Mesenchymal stem cell of the bone marrow (primary cell): ENCODE results near the gene SLC25A33.

GRCh38 chr1:9179619-9180987, 51.2 kb upstream of the GPR157 start:
- CAGE, long polyA plus RNA, result no peak

- CAGE, long polyA plus RNA, result no peak
Observed at GRCh38 chr1:9181819-9182701, 52.5 kb upstream of the H6PD start.

GRCh38 chr1:9182702-9183280, 51.8 kb upstream of the H6PD start:
- CAGE, long polyA plus RNA, result no peak

DNA sequence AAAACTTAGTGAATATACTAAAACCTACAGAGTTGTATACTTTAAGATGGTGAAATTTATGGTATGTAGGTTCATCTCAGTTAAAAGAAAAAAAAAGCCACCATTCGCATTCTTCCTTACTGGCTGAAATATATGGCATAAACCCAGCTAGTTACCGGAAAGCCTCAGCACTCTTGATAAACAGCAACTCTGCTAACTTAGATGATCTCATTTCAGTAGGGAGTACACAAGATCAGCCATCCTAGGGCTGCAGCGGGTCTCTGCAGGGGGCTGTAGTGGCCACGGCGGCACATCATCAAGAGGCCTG, 48.1 kb upstream of the H6PD start:
- CAGE, long polyA plus RNA, result no peak

DNA sequence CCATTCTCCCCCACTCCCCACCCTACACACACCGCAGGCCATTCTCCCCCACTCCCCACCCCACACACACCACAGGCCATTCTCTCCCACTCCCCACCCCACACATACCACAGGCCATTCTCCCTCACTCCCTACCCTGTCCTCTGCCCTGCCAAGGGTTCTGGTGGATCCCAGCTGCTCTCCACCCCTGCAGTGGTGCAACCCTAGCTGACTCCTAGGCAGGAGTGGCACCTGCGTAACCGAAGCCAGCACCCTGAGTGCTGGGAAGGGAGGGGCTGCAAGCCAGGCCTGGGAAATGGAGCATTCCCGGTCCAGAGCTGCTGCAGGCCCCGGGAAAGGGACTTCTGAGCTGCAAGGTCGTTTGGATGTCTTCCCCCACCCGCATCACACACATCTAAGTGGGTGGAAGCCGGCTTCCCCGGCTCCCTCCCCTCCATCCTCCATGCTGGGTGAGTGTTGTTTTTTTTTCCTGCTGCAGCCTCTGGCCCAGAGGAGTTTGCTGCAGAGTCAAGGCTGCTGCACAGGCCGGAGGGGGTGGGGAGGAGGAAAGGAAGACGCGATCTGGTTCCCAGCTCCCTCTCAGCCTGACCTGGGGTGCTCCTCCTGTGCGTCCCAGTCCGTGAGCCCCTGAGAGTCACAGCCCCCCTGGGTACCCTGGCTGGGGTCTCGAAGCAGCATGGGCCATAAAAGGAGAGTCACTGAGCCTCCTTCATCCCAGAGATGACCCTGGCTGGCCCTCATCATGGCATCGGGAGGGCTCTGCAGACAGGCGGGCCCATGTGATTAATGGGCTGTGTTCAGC, 16.1 kb downstream of the H6PD start:
- CAGE, long polyA plus RNA, result no peak

DNA sequence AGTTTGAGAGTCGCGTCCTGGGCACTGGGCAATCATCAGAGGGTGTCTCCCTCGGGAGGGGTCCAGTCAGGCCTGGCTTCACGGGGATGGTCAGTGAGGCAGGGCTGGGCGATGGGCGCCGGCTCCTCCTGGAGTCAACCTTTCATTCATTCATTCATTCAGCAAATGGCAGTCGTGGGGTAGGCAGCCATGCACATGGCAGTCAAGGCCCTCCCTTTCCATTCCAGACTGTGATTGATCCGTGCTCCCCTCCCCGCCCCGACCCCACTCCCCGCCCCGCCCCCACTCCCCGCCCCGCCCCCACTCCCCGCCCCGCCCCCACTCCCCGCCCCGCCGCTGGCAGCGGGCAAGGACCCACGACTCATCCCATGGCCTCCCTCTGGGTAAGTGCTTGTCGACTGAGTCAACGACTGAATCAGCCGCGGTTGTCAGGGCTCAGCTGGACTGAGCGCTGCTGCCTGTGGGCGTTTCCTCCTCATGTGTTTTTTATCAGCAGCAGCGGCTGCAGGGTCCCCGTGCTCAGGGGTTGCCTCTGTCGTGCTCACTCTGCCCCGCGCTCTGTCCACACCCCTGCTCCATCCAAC, 12.5 kb upstream of the SPSB1 start:
- CAGE, long polyA plus RNA, result no peak

- CAGE, long polyA plus RNA, result no peak
Observed at GRCh38 chr1:9294945-9295694, 2.4 kb downstream of the SPSB1 start.

DNA sequence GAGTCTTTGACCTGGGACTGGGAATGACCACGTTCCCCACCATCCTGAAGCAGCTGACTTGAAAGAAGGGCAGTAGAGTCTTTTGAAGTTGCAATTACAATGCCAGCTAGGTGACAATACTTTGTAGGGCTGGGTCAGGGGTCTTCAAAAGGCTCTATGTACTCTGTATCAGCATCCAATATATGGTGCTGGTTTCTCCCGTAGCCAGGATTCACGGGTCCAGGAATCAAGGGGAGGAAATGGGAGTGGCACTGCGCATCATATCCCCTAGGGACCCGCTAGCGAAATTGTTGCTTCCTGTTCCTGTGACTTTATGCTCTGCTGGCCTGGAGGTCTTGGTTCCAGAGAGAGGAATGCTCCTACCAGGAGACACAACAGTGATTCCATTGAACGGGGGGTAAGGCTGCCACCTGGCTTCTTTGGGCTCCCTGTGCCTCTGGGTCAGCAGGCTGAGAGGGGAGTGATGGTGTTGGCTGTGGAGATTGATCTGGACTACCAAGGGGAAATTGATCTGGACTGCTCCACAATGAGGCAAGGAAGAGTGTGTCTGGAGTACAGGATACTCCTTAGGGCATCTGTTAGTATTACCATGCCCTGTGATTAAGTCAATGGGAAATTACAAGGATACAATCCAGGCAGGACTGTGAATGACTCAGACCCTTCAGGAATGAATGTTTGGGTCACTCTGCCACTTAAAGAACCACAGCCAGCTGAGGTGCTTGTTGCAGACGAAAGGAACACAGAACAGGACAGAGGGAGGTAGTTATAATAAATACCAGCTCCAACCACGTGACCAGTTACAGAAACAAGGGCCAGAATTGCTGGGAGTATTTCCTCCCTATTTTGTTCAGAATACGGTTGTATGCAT, 10.2 kb downstream of the SPSB1 start:
- CAGE, long polyA plus RNA, result no peak

GRCh38 chr1:9322495-9323003, 29.9 kb downstream of the SPSB1 start:
- CAGE, long polyA plus RNA, result no peak

GRCh38 chr1:9337599-9338355, 45.1 kb downstream of the SPSB1 start:
- CAGE, long polyA plus RNA, result no peak

DNA sequence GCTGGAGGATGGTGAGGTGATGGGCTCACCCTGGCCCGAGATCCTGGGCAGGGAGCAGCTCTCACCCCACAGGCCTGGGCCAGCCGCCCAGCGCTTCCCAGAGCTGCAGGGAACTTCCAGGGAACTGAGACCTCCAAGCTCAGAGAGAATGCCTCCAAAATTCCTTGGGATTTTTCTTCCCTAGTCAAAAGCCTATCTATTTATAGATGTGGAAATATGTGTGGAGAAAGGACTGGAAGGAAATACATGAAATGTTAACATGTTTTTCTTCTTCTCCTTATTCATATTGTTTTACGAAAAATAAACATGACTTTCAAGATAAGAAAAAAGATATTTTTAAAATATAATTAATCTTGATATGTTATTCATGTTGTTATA, 121.2 kb downstream of the SPSB1 start:
- CAGE, long polyA plus RNA, result no peak

GRCh38 chr1:9442239-9443153, 96.8 kb upstream of the SLC25A33 start:
- CAGE, long polyA plus RNA, result no peak

DNA sequence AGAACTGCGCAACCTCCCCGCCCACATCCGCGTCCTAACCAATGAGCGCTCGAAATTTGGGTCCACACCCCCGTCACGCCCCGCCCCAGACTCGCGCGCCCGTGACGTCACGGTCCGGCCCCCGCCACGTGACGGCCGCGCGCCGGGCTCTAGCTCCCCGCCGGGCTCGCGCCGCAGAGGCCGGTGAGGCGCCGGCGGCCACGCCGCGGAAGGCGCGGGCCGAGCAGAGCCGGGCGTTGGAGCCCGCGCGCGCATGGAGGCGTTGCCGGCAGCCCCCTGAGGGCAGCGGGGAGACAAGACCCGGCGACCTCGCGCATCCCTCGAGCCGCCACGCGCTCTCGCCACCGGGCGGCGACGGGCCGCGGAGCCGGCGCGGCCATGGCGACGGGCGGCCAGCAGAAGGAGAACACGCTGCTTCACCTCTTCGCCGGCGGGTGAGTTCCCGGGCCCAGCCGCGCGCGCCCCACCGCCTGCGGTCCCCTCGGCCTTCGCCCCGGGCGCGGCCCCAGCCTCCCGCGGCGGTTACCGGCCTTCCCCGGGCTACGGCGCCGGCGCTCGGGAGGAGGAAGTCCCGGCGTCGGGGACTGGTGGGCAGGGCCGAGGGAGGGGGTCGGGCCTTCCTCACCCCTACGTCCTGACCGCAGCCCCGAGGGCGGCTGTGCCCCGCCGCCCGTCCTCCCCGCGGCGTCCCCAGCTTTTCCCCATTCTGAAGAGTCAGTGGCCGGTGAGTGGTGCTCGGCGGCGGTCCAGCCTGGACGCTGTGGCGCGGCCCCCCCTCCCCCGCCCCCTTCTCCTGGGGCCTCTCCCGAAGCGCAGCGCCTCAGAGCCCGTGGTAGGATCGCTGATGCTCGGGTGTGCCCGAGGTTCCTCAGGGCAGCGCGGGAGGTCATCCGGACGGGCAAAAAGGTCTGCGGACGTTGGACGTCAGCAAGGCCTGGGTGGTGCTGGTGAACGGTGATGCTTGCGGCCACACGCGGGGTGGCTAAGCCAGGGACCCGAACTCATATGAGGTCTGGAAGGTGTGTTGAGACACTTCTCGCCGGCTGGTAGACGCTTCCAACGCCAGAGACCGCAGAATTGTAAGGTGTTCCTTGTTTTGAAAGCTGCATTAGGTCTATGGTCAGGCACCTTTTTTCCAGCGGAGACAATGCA, at the start of gene SLC25A33:
TSS of gene SLC25A33 (plus strand) at position 152 of the 1,152 bp plus-strand sequence.
- CAGE, long polyA plus RNA, result no peak

- CAGE, long polyA plus RNA, result no peak
Observed at GRCh38 chr1:9699148-9699441, 47.6 kb downstream of the PIK3CD start.

GRCh38 chr1:9721452-9722055, 70.0 kb downstream of the PIK3CD start:
- CAGE, long polyA plus RNA, result no peak

DNA sequence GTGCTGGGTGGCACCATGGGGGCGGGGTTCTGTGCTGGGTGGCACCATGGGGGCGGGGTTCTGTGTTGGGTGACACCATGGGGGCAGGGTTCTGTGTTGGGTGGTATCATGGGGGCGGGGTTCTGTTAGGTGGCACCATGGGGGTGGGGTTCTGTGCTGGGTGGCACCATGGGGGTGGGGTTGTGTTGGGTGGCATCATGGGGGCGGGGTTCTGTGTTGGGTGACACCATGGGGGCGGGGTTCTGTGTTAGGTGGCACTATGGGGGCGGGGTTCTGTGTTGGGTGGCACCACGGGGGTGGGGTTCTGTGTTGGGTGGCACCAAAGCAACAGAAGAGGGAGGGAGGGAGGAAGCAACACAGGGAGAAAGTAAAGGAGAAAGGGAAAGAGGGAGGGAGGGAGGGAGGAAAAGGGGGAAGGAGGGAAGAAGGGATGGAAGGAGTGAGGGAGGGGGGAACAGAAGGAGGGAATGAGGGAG, 55.2 kb downstream of the CLSTN1 start:
- CAGE, long polyA plus RNA, result no peak

GRCh38 chr1:9852433-9852879, 28.7 kb upstream of the CLSTN1 start:
- CAGE, long polyA plus RNA, result no peak

- CAGE, long polyA plus RNA, result no peak
Observed at GRCh38 chr1:10180103-10180420, 30.3 kb upstream of the KIF1B start.

GRCh38 chr1:10180421-10180869, 29.9 kb upstream of the KIF1B start:
- CAGE, long polyA plus RNA, result no peak

- CAGE, long polyA plus RNA, result no peak
Observed at GRCh38 chr1:10237566-10238119, 27.3 kb downstream of the KIF1B start.